SK-N-DZ (cell line): ENCODE measurements around a stretch of chr4.

DNA sequence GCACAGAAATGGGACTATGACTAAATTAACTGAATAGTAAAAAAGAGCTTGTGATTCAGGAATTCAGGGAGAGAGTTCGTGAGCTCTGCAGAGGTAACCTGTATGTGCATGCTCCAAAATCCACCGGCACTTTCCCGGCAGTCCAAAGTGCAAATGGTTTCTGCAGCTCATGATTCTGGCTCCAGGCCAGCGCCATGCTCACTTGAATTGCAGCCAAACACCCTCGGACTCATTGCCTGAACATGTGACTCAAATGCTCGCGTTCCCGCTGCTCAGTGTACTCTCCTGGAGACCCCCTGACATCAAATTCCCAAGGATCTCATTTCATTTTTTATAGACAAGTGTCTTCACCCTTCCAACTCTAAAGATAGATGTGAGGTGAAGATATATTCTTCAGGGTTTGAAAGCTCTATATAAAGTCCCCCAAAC is 44.1 kb upstream of the SH3RF1 start:
RAMPAGE:
- cytosol, long total RNA = no peak
- nucleus, long total RNA = no peak

DNA sequence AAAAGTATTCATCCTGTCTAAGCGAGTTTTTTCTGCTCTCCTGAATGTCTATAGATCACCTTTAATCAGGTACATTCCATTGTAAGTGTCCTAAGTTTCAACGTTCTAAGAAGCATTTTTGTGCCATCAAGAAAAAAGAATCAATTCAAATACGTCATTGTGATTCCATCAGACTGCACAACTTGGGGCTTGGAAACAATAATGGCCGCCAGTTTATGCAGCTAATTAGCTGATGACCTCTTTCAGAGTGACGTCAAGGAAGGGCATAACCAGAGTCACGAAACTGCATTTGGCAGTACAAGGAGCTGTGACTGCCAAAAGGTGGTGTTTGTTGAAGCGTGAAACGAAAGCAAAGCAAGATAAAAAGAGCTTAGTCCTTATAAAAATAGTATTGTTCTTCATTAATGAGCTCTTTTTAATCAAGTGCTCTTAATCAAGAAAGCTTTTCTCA is 81.1 kb upstream of the SH3RF1 start:
RAMPAGE:
- cytosol, long total RNA = no peak
- nucleus, long total RNA = no peak

DNA sequence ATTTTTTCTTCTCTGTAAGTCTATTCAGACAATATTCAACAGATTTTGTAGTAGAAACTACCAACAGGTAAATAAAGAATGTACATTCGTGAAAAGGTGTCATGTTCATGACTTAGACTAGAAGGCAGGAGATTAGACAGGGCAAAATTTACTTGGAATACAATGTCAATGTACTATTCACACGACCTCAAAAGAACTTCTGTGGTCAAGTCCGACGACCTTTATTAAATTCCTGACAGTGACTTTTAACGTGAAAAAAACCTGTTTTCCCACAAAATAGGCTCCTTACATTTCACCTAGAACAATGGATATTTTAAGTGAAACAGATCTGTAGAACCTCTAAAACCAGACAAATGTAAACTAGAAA is 1.4 kb downstream of the NEK1 start:
RAMPAGE:
- cytosol, long total RNA = no peak
- nucleus, long total RNA = no peak

RAMPAGE:
- cytosol, long total RNA = no peak
- nucleus, long total RNA = no peak
These were observed 2.2 kb downstream of the CLCN3 start for GRCh38 chr4:169622619-169622882.

GRCh38 chr4:169942459-169942635 is 83.8 kb downstream of the MFAP3L start:
RAMPAGE:
- cytosol, long total RNA = no peak
- nucleus, long total RNA = no peak

GRCh38 chr4:170226468-170226887 is 136.7 kb upstream of the AADAT start:
RAMPAGE:
- cytosol, long total RNA = no peak
- nucleus, long total RNA = no peak

RAMPAGE:
- cytosol, long total RNA = no peak
- nucleus, long total RNA = no peak
These were observed 15.5 kb downstream of the HMGB2 start for GRCh38 chr4:173318753-173318952.

DNA sequence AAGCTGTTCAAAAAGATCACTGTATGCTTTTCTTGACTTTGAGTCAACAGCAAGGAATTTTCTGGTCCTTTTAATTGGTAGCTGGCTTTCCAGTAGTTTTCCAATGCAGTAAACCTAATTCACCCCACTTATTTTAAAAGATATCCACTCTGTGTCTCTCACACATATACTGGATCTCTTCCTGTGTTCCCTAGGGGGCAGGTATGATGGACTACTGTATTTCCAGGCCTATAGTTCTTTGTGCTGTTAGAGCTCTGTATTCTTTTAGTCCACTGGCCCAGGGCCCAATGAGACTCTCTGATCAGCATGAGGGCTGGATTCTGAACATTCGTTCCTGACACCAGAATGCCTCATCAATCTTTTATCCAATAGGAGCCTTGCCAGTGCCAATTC is 26.4 kb upstream of the SCRG1 start:
RAMPAGE:
- cytosol, long total RNA = no peak
- nucleus, long total RNA = no peak

DNA sequence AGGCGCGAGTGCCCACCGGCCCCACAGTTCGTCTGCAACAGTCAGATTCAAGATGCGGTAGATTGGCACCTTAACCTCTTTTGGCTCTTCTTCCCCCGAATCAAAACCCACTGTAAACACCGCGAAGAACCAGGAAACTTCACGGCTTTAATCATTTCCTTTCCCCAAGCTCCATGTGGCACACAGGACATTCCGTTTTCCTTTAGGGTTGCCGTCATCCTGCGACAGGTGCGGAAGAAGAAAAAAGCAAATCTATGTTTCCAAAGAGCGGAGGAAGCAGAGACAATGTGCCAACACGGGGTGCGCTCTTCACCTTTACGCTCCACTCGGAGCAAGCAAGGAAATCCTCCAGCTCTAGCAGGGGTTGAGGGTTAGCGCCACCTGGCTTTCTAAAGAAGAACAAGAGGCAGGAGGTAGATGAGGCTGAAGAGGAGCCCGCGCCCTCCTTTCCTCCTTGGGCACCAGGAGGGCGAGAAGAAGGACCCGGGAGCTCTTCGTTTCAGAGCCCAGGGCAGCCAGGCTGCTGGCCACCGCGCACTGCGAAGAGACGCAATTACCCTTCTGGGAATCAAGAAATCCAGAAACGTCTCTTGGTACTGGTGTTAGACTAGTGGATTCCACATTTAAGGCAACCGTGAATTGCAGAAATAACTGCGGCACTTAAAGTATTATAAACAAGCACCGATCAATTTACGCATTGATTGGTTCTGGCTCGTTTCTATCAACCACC is 35.7 kb downstream of the HAND2 start:
RAMPAGE:
- cytosol, long total RNA = no peak
- nucleus, long total RNA = no peak

GRCh38 chr4:173535817-173536374 is 5.9 kb upstream of the HAND2 start:
RAMPAGE:
- cytosol, long total RNA = no peak
- nucleus, long total RNA = no peak

DNA sequence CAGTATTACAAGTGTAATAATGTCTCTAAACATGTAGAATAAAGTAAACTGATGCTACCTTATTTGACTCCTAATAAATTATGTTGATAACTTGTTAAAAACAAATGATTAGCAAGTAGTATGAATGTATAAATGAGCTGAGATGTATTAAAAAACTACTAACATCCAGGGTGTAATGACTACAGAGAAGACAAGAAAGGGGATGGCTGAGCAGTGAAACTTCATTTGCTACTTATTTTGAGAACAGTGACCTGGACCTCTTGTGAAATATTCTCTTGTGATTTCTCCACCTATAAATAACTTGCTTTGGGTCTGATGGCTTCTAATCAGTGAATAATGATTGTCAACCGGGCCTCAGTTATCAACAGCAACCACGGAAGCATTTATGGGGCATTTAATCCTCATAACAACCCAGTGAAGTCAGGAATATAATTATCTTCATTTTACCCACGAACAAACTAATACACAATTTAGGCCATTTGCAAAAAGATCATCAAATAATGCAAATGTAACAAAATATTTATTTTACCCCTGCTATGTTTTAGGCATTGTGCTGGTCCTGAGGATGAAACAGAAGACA is 154.2 kb upstream of the HAND2 start:
RAMPAGE:
- cytosol, long total RNA = no peak
- nucleus, long total RNA = no peak

RAMPAGE:
- cytosol, long total RNA = no peak
- nucleus, long total RNA = no peak
These were observed 60.6 kb downstream of the HPGD start for GRCh38 chr4:174461758-174462085.

GRCh38 chr4:176229414-176230218 is 34.2 kb upstream of the SPATA4 start:
RAMPAGE:
- cytosol, long total RNA = no peak
- nucleus, long total RNA = no peak

GRCh38 chr4:176230890-176231409 is 35.6 kb upstream of the SPATA4 start:
RAMPAGE:
- cytosol, long total RNA = no peak
- nucleus, long total RNA = no peak

GRCh38 chr4:176330923-176331459 is 11.2 kb downstream of the SPCS3 start:
RAMPAGE:
- cytosol, long total RNA = no peak
- nucleus, long total RNA = no peak

RAMPAGE:
- cytosol, long total RNA = no peak
- nucleus, long total RNA = no peak
These were observed 61.0 kb downstream of the SPCS3 start for GRCh38 chr4:176380582-176381295.

GRCh38 chr4:176786116-176786912 is 6.4 kb downstream of the VEGFC start:
RAMPAGE:
- cytosol, long total RNA = no peak
- nucleus, long total RNA = no peak

RAMPAGE:
- cytosol, long total RNA = no peak
- nucleus, long total RNA = no peak
These were observed 1727.7 kb upstream of the AGA start for GRCh38 chr4:179169869-179170358.

GRCh38 chr4:180057824-180058171 is 2185.4 kb upstream of the TENM3 start:
RAMPAGE:
- cytosol, long total RNA = no peak
- nucleus, long total RNA = no peak

GRCh38 chr4:180059531-180060039 is 2183.6 kb upstream of the TENM3 start:
RAMPAGE:
- cytosol, long total RNA = no peak
- nucleus, long total RNA = no peak